GM23248 (cell line): ENCODE results near the genes CA4, USP32 and TBX2.

GRCh38 chr17:59827693-59828468 lies 64.9 kb downstream of the TUBD1 start:
- RAMPAGE, long total RNA: no peak

GRCh38 chr17:59847384-59848227 lies 45.1 kb downstream of the TUBD1 start:
- RAMPAGE, long total RNA: no peak

- RAMPAGE, long total RNA: no peak
Measured at GRCh38 chr17:59963640-59964397, 721 bp downstream of the RNFT1 start.

DNA sequence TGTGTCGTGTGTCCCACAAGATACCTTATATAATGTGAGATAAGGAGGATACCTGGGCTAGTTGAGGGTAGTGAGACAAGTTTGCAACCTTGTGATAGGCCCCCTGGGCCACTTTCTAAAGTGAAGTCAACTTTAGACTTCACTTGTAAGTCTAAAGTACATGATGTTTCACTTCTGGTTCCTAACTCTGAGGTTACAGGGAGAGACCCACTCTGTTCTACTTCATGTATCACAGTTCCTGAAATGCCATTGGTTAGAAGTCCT lies 10.7 kb upstream of the HEATR6 start:
- RAMPAGE, long total RNA: no peak

GRCh38 chr17:60134579-60135451 lies 15.0 kb upstream of the CA4 start:
- RAMPAGE, long total RNA: no peak

DNA sequence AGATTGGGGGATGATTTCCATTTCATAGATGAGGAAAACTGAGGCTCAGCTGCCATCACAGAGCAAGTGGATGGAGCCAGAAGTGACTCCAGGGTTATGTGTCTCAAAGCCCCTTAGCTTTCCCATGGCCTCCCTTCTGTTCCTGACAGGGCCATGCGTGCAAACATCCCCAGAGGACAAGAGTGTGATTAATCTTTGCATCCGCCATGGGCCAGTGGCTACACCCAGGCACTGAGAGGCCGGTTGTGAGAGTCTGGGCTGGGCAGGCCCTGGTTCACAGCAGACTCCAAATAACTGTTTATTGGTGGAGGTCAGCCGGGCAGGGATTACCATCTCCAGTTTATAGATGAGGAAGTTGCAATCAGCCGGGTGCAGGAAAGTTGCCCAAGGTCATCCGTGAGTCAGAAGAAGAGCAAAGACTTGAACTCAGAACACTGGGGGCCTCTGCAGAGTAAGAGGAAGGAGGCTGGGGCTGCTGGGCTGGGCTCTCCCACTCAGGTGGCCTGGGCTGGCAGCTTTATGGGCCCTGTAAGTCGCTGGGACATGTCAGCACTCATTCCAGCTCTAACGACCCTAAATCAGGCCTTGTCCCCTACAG lies 2.3 kb upstream of the CA4 start:
- RAMPAGE, long total RNA: no peak

GRCh38 chr17:60149516-60150064 lies at the start of gene CA4:
TSS of gene CA4 (plus strand) at chr17:60149973.
- RAMPAGE, long total RNA: no peak

DNA sequence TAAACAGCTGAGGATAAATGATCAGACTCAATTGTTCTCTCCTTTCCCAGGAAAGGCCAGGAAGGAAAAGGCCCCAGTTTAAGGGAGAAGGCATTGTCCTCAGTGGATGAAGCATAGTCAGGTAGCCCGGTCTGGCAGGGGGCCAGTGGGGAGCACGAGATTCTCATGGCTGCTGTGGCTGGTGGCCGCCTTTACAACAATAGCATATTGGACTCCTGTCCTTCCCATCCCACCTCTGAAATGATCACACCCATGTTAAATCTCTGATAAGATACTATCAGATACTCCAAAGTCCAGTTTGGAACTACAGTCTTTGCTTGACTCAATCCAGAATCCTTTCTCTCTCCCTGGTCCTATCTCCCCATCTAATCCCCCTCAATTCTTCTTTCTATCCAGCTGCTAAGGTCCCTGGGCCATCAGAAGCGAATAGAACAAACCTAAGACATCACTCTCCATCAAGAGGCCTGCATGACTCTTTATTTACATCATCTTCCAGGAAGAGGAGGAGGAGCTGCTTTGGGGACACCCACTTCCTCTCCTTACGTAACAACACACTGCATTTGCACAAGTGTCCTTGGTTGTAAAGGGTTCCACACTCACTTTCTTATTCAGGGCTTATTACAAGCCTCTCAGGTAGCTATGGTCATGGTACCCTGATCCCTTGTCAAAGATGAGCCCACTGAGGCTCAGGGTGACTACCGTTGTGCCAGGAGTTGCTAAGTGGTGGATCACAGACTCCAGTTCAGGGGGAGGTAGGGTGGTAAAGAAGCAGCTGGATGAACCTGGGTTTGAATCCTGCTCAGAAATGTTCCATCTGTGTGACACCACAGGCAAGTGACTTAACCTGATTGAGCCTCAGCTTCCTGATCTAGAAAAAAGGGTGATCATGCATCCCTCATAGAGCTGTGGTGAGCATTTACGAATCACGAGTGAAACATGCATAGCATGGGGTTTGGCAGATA lies 20.7 kb downstream of the CA4 start:
- RAMPAGE, long total RNA: no peak

GRCh38 chr17:60391852-60392797 lies at the start of gene USP32:
TSS of gene USP32 (minus strand) at chr17:60392133.
- RAMPAGE, long total RNA: no peak

DNA sequence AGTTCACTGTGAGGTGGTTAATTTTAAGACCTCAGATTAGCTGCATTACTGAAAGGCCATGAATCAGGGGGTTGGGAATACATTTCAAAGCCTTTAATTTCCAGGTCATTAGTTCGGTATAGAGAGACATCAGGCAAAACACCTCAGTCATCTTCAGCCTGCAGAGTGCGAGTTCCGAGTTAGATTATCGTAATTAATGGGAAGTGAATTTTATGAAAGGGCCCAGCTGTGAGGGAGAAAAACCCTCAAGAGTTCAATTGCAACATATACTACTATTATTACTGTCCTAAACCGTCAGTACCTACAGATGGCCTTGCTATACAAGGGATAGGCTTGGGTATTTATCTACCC lies 2.1 kb upstream of the USP32 start:
- RAMPAGE, long total RNA: no peak

DNA sequence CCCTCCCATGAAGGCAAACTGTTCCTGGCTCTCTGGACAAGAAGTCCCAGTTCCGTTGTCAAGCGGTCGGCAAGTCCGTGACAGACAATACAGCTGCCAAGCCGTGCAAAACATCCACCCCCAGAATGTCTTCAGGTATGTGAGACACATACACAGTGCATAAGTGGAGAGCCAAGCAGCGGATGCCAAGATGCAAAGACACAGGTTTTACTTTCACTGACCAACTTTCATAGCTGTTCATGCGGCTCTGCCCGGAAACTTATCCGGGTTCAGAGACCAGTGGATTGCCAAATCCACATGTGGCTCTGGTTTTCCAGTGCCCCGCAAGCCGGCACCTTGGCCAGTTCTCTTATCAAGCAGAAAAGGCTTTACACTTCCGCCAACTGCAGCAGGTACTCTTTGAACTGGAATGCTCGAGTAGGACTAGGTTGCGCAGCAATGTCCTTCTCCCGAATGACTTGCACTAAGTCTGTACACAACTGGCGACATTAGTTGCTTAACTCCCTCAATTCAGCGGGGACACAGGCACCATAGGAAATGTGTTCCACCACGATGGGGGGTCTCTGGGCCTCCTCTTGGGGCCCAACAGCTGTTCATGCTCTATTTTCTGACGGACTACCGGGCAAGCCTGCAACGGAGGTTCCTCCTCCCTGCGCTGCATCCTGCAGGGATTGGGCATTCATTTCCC lies 33.8 kb upstream of the APPBP2 start:
- RAMPAGE, long total RNA: no peak

DNA sequence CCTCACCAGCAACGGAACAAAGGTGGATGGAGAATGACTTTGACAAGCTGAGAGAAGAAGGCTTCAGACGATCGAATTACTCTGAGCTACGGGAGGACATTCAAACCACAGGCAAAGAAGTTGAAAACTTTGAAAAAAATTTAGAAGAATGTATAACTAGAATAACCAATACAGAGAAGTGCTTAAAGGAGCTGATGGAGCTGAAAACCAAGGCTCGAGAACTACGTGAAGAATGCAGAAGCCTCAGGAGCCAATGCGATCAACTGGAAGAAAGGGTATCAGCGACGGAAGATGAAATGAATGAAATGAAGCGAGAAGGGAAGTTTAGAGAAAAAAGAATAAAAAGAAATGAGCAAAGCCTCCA lies 288.5 kb upstream of the TBX2 start:
- RAMPAGE, long total RNA: no peak

DNA sequence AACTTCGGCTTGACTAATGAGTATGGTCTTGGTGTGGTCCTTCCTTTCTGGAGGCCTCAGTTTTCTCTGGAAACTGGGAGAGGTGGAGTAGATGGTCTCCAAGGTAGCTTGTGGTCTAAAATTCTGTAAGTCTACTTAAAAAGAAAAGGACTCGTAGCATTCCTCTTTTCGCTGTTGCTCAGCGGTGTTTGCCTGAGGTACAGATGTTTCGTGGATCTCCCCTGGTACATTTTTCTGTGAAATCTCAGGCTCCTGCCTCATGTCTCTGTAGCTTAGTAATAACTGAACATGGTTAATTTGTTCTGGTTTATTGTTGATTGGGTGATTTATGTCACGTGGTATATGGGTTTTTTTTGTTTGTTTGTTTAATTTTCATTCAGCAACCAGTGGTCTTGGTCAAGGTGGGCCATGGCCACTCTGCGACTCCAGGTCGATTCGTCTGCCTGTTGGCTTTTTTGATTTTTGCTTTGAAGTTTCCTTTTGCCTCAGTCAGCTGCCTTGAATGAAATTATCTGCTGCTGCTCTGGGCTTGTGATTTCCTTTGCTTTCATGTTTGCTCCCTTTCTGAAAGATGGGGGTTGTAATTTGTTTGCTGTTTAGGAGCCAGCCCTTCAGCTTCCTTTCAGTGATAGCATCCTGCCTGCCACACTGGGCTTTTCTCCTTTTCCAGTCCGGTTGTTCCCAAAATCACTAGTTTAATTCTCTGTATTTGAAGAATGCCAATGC lies 177.2 kb upstream of the TBX2 start:
- RAMPAGE, long total RNA: no peak

DNA sequence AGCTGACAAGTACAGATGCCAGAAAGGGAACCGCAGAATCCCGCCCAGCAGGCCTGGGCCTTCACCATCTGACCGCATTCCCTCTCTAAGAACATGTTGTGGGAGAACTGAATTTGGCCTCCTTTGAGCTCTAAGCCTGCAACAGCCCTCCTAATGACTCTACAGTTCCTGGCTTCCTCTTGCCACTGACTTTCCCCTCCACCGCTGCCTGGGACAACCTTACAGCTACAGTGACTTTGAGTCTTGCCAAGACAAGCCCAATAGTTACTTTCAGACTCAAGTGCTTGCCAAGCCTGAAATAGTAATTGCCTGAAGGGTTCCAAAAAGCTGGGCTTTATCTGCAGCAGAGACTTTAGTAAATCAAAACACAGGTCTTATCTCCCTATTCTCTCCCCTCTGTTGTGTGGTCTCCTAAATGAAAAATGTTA lies 85.3 kb upstream of the TBX2 start:
- RAMPAGE, long total RNA: no peak

GRCh38 chr17:61345020-61345381 lies 54.6 kb upstream of the TBX2 start:
- RAMPAGE, long total RNA: no peak

- RAMPAGE, long total RNA: no peak
Measured at GRCh38 chr17:61394500-61395008, 5.1 kb upstream of the TBX2 start.

DNA sequence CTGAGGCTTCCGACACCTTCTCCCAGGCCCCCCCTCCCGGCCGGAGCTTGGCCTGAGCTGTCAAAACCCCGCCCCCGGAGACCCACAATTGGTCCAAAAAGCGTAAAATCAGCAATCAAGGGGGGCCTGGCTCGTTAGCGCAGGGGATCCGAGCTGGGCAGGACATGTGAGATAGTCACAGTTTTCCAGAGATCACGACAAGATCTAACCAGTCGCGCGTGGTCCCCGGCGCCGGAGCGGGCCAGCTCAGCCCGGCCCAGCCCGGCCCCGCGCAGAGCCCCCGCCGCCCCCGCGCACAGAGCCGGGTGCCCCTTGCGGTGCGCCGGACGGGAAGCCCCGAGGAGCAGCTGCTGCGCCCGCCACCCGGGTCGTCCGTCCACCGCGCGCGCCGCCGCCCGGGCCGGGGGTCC lies at the start of gene TBX2:
TBX2 (plus strand) TSS at position 134 of the 410 bp plus-strand sequence.
- RAMPAGE, long total RNA: no peak

GRCh38 chr17:61455024-61455458 lies 2.8 kb downstream of the TBX4 start:
- RAMPAGE, long total RNA: no peak

DNA sequence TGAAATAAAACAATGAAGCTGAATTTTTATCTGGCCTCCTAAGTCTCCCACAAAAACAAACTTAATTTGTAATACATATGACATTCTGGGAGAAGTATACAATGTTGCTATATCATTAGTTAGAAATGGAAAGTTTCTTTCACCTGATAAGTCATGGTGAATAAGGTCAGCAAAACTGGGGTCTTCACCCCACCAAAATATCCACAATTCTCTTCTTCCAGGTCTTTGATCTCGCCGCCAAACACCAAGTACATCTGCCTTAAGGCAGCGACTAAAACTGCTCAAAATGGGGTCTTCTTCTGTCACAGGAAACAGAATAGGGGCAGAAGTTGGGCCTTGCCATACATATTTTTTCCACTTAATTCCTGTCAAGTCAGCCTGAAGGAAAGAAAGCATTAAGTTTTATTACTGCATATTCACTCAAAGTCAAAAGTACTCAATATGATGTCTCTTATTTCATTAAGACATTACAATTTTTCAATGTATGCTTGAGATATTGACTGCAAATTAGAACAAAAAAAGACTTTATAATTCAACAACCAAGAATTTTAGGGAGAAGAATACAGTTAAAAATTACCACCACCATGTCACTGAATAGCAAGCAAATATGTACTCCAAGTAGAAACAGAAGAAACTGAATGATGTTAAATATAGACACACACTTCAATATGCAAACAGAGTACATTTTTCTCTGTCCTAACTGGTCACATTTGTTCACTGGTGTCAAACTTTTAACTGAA lies 2.0 kb downstream of the MED13 start:
- RAMPAGE, long total RNA: no peak

DNA sequence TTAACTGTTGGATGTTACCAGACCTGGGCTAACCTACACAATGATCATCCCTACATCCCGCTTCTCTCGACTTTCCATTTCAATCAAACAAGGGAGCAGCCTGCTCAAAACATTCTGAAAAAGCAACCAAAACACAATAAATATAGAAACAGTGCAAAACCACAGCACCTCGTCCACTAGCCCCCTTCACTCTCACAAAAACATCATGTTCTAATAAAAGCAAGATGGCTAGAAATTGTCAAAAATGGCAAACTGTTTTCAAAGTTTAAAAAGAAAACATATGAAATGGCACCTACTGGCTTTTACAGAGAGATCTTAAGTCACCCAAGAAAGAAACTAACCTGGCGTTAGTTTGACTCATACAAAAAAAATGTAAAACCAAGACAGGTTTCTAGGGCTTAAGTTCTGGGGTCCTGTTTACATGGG lies 765 bp downstream of the MED13 start:
- RAMPAGE, long total RNA: no peak